Keratinocyte (primary cell): ENCODE data around the genes CHORDC1, MTNR1B, VSTM5, IZUMO1R and GPR83.

CAGE:
- cytosol, long polyA minus RNA = no peak
- cytosol, long polyA plus RNA = no peak
- long polyA plus RNA = no peak
- nucleus, long polyA minus RNA = no peak
- nucleus, long polyA plus RNA = no peak
Measured at GRCh38 chr11:90203280-90203591, 19.6 kb downstream of the CHORDC1 start.

DNA sequence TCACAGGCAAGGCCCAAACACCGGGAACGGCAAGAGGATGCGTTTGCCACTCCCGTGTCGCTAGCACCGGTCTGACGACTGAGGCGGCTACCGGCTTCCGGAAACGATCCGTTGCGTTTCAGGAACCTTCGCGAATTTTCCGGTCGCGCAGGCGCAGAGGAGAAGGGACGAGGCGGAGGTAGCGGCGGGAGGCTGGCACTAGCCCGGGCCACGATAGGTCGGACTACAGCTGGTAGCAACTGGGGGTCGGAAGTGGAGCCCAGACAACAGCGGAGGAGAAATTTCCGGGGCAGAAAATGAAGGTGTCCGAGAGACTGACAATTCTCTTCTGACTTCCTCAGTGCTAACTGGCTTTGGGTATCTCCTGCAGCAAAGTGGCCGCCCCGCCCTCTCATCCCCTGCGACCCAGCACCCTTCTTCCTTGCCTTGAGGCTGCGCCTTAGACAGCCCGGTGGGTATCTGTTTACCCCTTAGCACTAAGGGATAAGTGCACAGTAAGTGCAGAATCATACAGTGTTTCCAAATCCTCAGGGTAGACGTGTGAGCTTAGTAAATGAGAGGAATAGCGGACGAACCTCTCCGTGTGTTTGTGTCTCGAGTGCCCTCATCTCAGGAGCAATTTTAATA, at the start of gene CHORDC1:
Gene CHORDC1, minus strand, starts transcription at position 80 of the 627 bp plus-strand sequence.
CAGE:
- cytosol, long polyA minus RNA = start-site peak on the minus strand centred at position 93 of the sequence, 40 bp wide, 88 reads
- cytosol, long polyA plus RNA = start-site peak on the minus strand centred at position 77 of the sequence, 52 bp wide, 548 and 121 reads in 2 replicates
- long polyA plus RNA = start-site peak on the minus strand centred at position 76 of the sequence, 53 bp wide, 611 and 850 reads in 2 replicates
- nucleus, long polyA minus RNA = start-site peak on the minus strand centred at position 78 of the sequence, 11 bp wide, 71 reads
- nucleus, long polyA plus RNA = start-site peak on the minus strand centred at position 68 of the sequence, 35 bp wide, 182 and 546 reads in 2 replicates

DNA sequence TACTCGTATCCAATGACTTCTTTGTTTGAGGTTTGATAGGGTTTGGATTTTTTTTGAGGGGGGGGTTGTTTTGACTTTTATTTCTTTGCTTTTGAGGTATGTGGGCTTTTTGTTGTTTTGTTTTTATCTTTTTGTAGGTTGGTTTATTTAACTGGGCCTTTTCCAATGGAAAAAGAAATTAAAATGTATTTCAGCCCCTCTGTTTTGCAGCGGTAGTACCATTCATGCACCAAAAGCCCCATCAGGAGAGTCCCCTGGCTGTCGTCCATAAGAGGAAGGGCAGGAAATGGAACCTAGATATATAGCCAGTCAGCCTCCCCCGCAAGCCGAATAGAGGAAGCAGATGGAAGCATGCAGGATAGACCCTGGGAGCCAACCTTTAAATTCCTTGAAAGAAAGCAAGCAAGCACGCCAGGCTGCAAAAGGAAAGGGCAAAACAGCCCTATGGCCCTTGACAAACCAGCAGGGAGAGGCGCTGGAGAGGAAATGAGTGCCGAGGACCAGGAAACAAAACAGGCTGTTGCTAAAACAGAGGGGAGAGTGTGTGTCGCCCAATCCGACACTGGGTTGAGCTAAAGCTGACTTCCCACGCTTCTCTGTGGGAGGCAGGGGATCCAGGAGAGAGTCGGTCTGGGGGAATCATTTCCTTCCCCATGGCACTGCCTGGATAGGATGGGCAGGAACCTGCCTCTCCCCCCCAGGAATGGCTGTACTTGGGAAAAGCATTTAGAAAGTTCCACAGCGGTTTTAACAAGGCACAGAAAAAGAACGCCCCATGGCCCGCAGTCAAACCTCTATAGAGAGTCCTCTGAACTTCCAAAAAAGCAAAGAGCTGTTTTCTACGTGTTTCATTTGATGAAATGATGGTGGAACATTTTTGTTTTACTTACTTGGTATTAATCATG, 203.5 kb upstream of the MTNR1B start:
CAGE:
- cytosol, long polyA minus RNA = no peak
- cytosol, long polyA plus RNA = no peak
- long polyA plus RNA = no peak
- nucleus, long polyA minus RNA = no peak
- nucleus, long polyA plus RNA = no peak

DNA sequence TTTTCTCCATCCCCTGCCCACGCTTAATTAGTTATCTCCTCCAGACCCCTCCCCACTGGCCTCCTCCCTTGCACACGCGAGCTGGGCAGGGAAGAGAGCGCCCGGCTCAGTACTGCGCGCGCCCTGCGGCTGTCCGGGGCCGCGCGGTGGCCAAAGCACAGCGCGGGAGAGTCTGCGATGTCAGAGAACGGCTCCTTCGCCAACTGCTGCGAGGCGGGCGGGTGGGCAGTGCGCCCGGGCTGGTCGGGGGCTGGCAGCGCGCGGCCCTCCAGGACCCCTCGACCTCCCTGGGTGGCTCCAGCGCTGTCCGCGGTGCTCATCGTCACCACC, at the start of gene MTNR1B:
Gene MTNR1B, plus strand, starts transcription at position 103 of the 330 bp plus-strand sequence.
CAGE:
- cytosol, long polyA minus RNA = no peak
- cytosol, long polyA plus RNA = no peak
- long polyA plus RNA = no peak
- nucleus, long polyA minus RNA = no peak
- nucleus, long polyA plus RNA = no peak

DNA sequence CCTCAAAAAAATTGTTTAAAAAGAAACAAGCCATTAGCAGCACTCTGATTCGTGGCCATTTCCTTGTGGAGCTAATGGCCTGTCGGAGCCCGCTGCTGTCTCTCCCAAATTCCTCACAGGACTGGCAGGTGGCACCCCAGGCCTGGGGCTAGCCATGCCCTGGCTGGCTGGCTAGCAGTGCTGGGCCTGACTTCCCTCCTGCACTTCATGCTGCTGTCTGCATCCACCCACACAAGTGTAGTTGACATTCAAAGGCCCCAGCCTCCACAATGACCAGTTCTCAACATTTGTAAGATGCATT, 61.5 kb downstream of the SMCO4 start:
CAGE:
- cytosol, long polyA minus RNA = no peak
- cytosol, long polyA plus RNA = no peak
- long polyA plus RNA = no peak
- nucleus, long polyA minus RNA = no peak
- nucleus, long polyA plus RNA = no peak

GRCh38 chr11:93528117-93528576, 15.0 kb downstream of the SMCO4 start:
CAGE:
- cytosol, long polyA minus RNA = no peak
- cytosol, long polyA plus RNA = no peak
- long polyA plus RNA = no peak
- nucleus, long polyA minus RNA = no peak
- nucleus, long polyA plus RNA = no peak

DNA sequence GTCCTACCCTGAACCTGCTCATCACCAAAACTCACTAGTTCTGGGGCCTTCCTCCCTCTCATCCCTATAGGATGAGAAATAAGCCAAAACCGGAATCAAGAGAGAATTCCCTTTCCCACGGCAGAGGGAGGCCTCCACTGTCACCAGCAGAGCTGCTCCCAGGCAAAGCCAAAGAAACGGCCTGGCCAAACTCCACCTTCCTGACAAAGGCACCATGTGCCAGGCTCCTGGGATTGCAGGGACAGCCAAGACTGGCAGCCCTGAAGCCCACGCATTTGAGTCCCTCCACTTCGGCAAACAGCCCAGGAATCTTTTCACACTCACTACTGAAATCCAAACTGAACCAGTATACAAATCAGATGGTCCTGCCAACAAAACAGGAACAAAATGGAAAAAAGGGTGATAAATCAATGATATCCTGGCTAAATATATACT, 6.1 kb downstream of the SMCO4 start:
CAGE:
- cytosol, long polyA minus RNA = no peak
- cytosol, long polyA plus RNA = no peak
- long polyA plus RNA = no peak
- nucleus, long polyA minus RNA = no peak
- nucleus, long polyA plus RNA = no peak

GRCh38 chr11:93731242-93731972, 9.9 kb downstream of the TAF1D start:
CAGE:
- cytosol, long polyA minus RNA = no peak
- cytosol, long polyA plus RNA = no peak
- long polyA plus RNA = no peak
- nucleus, long polyA minus RNA = no peak
- nucleus, long polyA plus RNA = no peak

CAGE:
- cytosol, long polyA minus RNA = no peak
- cytosol, long polyA plus RNA = no peak
- long polyA plus RNA = no peak
- nucleus, long polyA minus RNA = no peak
- nucleus, long polyA plus RNA = no peak
Measured at GRCh38 chr11:93820917-93821220, 29.5 kb downstream of the VSTM5 start.

DNA sequence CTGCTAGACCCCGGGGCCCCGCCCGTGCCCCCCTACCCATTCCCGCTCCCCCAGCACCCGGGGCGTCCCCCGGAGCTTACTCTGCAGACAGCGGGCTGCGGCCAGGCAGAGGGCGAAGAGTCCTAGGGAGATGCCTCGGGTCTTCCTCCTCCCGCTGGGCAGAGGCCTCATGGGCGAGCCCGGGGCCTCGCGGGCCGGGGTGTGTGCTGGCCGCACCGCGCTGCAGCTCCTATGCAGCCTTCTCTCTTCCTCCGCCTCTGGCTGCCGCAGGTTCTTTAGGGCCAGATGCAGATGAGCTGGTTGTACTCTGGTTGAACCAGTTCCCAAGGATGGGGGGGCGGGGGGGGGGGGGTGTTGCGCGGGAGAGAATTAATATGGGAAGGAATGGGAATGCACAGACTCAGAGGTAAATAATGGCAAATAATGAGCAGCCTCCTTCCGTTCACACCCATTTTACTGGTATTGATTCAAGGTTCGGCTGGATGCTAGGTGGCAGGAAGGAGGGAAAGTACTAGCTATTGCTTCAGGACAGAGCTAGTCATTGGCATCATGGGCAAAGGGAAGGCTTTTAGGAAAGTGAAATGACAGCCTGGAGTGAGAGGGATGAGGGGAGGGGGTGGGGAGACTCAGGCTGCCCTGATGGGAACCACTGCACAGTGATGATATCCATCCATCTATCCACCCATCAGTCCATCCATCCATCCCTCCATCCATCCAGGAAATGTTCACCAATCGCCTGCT, at the start of gene VSTM5:
Gene VSTM5, minus strand, starts transcription at position 287 of the 741 bp plus-strand sequence.
CAGE:
- cytosol, long polyA minus RNA = no peak
- cytosol, long polyA plus RNA = no peak
- long polyA plus RNA = no peak
- nucleus, long polyA minus RNA = no peak
- nucleus, long polyA plus RNA = no peak

DNA sequence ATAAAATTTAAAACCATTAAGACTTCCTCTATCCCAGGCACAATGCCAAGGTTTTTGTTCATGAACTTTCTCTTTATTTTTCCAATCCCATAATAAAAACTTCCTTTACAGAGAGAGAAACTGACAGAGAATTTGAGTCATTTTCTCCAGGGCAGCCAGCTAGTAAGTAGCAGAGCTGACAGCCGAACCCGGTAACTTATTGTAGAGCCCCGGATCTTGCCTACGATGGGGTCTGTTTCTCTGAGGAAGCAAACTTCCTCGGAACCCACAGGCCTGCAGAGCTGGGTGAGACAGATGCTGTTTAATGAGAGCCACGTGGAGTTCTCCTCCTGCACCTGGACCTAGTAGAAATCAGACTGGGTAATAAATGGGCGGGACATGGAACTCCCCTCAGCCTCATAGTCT, at the start of gene IZUMO1R:
Gene IZUMO1R, plus strand, starts transcription at position 152 of the 405 bp plus-strand sequence.
CAGE:
- cytosol, long polyA minus RNA = no peak
- cytosol, long polyA plus RNA = no peak
- long polyA plus RNA = no peak
- nucleus, long polyA minus RNA = no peak
- nucleus, long polyA plus RNA = no peak

DNA sequence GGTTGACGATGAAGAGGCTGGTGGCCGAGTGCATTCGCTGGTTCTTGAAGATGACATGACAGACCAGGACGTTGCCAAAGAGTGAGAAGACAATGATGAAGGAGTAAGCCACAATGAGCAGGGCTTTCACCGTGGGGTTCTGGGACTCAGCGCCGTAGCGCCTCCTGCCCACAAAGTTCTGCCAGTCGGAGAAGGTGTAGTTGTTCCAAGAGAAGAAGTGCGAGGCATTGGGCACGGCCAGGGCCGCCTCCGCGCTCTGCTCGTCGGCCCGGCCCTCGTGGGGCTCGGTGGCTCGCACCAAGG, 357 bp downstream of the GPR83 start:
CAGE:
- cytosol, long polyA minus RNA = no peak
- cytosol, long polyA plus RNA = no peak
- long polyA plus RNA = no peak
- nucleus, long polyA minus RNA = no peak
- nucleus, long polyA plus RNA = no peak

DNA sequence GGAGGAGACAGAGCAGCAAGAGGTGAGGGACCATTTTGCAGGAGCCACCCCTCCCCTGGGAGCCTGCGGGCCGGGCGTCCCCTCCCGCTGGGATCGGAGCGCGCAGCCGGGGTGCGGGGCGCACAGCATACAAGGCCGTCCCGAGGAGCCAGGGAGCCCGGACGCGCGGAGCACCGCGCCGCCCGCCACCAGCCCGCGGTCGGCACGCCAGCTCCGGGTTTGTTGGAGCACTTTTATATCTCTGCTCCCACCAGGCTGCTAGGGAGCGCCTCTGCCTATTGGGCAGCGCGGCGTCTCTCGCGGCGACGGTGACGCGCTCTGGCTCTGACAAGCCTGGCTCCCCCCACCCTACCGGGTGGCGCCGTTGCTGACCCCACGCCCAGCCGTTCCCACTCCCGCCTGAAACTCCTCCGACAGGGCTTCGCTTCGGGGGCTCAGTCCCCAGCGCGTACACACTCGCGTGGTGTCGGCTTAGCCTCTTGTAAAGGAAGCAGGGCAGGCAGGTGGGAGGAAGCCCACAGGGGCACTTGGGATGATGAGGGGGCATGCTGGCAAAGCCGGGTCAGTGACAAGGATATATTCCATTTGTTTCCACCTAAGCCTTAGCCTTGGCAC, at the start of gene GPR83:
Gene GPR83, minus strand, starts transcription at position 206 of the 615 bp plus-strand sequence.
CAGE:
- cytosol, long polyA minus RNA = no peak
- cytosol, long polyA plus RNA = no peak
- long polyA plus RNA = no peak
- nucleus, long polyA minus RNA = no peak
- nucleus, long polyA plus RNA = no peak

CAGE:
- cytosol, long polyA minus RNA = no peak
- cytosol, long polyA plus RNA = no peak
- long polyA plus RNA = no peak
- nucleus, long polyA minus RNA = no peak
- nucleus, long polyA plus RNA = no peak
Measured at GRCh38 chr11:94731995-94732546, 36.1 kb upstream of the AMOTL1 start.

GRCh38 chr11:94733681-94734229, 34.4 kb upstream of the AMOTL1 start:
CAGE:
- cytosol, long polyA minus RNA = no peak
- cytosol, long polyA plus RNA = no peak
- long polyA plus RNA = no peak
- nucleus, long polyA minus RNA = no peak
- nucleus, long polyA plus RNA = no peak

DNA sequence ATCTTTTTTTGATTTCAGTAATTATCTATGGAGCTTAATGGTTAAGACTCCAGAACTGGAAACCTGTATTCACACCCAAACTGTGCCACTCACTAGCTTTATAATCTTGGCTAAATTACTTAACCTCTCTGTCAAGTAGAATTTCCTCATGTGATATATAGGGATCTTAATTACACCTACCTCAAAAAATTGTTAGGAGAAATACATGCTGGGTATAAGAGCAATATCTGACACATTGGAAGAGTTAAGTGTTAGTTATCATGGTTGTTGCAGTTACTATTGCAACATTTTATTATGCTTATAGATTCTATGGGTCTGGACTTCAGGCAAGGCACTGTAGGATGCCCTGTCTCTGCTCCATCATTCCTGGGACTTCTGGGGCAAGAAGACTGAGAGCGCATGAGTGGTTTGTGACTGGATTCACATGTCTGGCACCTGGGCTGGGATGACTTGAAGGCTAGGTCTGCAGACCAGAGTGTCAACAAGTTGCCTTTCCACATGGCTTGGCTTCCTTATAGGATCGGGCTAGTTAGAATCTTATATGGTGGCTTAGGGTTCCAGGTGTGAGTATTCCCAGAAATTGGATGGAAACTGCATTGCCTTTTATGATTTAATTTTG, 10.3 kb downstream of the AMOTL1 start:
CAGE:
- cytosol, long polyA minus RNA = no peak
- cytosol, long polyA plus RNA = no peak
- long polyA plus RNA = no peak
- nucleus, long polyA minus RNA = no peak
- nucleus, long polyA plus RNA = no peak

DNA sequence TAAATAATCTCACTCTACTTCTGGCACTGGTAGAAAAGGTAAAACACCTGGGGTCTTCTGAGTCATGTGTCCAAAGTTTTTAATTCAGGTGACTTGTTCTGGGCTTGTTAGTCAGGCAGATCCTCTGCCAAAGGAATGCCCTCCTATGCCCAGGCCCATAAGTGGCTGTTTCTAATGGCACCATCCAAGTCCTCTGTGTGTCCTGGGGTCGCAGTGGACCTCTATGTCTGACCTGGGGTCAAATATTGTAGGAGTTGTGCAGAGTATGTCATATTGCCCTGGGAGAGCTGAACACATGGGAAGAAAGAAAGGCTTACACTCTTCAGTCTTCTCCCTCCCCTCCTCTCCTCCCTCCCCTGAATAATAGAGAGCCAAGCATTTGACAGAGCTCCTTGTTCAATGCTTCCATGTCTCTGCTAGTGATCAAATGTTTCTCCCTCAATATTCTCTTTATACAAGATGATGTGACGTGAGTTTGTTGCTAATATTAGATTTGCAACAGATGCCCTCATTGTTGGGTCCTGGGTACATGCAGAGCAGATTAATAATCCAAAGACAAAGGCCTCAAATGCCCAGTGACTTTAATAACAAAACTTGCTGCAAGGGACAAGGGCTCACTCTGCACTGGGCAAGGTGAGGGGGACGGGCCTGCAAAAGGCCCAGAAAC, 7.2 kb upstream of the ENDOD1 start:
CAGE:
- cytosol, long polyA minus RNA = no peak
- cytosol, long polyA plus RNA = no peak
- long polyA plus RNA = no peak
- nucleus, long polyA minus RNA = no peak
- nucleus, long polyA plus RNA = no peak

DNA sequence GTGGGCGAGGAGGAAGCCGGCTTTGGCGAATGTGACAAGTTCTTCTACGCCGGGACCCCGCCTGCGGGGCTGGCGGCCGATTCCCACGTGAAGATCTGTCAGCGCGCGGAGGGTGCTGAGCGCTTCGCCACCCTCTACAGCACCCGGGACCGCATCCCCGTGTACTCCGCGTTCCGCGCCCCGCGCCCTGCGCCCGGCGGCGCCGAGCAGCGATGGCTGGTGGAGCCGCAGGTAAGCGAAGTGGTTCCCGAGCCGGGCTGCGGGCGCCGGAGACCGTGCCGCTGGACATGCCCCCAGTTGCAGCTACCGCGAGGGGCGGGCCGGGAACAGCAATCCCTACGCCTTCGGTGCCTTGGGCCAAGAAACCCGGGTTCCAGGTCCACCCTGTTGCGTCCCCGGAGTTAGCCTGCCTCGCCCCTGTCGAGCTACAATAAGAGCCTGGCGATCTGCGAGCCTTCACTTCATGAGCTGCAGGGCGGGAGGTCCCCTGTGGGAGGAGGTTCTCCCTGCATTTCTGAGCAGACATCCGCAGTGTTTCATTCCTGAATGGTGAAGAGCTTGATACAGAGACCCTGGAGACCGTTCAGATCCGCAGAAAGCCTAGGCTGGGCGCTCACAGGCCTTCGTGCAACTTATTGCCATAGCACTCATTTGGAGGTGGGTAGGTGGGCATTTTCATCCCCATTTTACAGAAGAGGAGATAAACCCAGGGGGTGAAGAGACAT, 513 bp downstream of the ENDOD1 start:
CAGE:
- cytosol, long polyA minus RNA = no peak
- cytosol, long polyA plus RNA = no peak
- long polyA plus RNA = no peak
- nucleus, long polyA minus RNA = no peak
- nucleus, long polyA plus RNA = no peak

GRCh38 chr11:95108050-95108539, 18.4 kb downstream of the ENDOD1 start:
CAGE:
- cytosol, long polyA minus RNA = no peak
- cytosol, long polyA plus RNA = no peak
- long polyA plus RNA = no peak
- nucleus, long polyA minus RNA = no peak
- nucleus, long polyA plus RNA = no peak

DNA sequence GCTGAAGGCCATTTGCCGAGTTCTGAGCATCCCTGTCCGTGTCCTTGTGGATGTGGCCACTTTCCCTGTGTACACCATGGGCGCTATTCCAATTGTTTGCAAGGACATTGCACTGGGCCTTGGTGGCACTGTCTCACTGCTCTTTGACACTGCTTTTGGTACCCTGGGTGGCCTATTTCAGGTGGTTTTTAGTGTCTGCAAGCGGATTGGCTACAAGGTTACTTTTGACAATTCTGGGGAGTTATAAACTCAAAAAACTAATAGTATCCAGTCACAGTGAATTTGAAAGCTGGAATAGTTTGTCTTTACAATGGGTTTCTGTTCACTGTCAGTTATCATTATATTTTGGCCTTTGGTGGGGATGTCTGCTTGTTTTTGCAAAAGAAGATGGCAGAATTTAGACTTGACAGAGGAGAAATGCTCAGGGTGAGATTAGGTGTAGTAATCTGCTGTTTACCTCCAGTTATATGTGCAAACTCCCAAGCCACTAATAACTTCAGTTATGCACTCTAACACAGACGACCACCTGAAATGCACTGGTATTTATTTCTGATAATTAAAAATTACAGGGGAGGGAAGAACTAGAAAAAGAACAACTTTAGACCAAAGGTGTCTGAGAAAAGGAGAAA, 39.8 kb downstream of the ENDOD1 start:
CAGE:
- cytosol, long polyA minus RNA = no peak
- cytosol, long polyA plus RNA = no peak
- long polyA plus RNA = no peak
- nucleus, long polyA minus RNA = start-site peak on the minus strand centred at position 113 of the sequence, 90 bp wide, 7 reads
- nucleus, long polyA plus RNA = no peak